HCT116 (cell line): ENCODE results near the genes CCN5, RBPJL, SDC4, WFDC8 and WFDC9.

- RRBS, result no CpG with 5 or more reads among the region's 7 CpGs
These were observed 45.3 kb upstream of the TTPAL start for GRCh38 chr20:44430129-44430987.

DNA sequence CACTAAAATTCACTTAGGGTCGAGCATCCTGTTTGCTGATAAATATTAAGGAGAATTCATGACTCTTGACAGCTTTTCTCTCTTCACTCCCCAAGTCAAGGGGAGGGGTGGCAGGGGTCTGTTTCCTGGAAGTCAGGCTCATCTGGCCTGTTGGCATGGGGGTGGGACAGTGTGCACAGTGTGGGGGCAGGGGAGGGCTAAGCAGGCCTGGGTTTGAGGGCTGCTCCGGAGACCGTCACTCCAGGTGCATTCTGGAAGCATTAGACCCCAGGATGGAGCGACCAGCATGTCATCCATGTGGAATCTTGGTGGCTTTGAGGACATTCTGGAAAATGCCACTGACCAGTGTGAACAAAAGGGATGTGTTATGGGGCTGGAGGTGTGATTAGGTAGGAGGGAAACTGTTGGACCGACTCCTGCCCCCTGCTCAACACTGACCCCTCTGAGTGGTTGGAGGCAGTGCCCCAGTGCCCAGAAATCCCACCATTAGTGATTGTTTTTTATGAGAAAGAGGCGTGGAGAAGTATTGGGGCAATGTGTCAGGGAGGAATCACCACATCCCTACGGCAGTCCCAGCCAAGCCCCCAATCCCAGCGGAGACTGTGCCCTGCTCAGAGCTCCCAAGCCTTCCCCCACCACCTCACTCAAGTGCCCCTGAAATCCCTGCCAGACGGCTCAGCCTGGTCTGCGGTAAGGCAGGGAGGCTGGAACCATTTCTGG lies 44.2 kb upstream of the TTPAL start:
- RRBS, result no CpG with 5 or more reads among the region's 10 CpGs

GRCh38 chr20:44434613-44434789 lies 41.2 kb upstream of the TTPAL start:
- RRBS, result no CpG with 5 or more reads among the region's 2 CpGs

GRCh38 chr20:44470195-44470804 lies 5.4 kb upstream of the TTPAL start:
- RRBS, result no CpG with 5 or more reads among the region's 6 CpGs

GRCh38 chr20:44587669-44588115 lies 5.3 kb downstream of the PKIG start:
- RRBS, result no CpG with 5 or more reads among the region's 6 CpGs

DNA sequence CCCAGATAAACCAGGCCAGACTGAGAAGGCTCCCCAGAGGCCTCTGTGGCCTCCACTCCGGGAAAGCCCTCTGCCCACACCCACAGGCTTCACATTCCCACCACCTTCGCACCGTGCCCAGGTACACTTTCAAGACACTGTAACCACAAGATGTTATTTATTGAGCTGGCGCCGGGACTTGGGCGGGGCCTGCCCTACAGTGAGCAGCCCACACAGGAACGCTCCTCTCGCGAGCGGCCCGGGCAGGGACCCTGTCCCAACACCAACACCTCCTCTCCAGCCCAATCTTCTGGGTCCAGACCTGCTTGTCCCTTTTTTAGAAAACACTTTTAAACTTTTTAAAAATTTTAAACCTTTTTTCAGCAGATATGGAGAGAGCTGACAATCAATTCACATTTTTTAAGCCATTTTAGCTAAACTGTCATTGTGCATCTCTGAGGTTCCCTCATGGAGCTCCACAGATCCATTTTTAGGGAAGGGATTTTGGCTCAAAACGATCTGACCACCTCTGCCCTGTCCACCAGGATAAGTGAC lies 33.0 kb downstream of the ADA start:
- RRBS, result 94% methylated on average over 7 of the region's 12 CpGs

DNA sequence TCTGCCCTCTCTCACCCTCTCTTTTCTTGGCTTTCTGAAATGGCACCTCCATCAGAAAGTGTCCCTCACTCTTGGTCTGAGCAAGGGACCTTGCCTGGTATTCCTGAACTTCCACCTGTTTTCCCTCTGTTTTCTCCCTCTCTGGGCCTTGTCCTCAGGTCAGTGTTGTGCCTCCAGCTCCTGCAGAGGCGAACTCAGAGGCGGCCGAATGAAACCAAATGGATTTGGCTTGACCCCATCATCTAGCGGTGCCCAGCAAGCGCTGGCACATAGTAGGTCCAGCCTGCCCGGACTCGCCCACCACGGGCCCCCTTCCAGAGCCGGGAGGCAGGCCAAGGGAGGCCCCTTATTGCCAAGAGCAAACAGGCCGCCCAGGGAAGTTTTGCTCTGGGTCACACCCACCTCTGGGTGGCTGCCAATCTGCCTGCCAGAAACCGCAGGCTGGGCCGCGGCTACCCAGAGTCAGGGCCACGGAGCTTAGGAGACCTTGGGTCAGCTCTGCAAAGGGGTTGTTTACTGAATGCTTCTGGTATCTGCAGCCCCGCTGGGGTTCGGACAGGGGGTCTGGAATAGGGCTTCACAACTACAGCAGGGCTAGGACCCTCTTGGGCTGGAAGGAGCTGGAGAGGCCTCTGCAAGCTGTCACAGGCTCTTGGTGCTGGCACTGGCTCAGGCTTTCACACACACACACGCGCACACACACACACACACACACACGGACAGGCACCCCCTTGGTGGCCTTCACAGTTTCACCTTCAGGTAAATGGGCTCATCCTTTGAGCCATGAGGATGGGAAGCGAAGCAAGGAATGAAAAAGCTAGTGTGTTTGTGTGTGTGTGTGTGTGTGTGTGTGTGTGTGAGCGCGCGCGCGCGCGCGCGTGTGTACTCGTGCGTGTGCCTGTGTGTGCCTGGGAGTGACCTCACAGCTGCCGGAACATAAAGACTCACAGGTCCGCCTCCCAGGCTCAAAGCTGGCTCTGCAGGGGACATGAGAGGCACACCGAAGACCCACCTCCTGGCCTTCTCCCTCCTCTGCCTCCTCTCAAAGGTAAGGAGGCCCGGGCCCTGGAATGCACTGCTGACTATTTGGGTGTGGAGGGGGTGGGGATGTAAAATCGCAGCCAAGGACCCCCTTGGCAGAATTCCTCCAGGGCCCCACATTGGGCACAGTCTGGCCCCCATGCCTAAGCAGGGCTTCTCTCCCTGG lies at the start of gene CCN5:
TSS of gene CCN5 (plus strand) at position 967 of the 1,207 bp plus-strand sequence.
- RRBS, result no CpG with 5 or more reads among the region's 36 CpGs

DNA sequence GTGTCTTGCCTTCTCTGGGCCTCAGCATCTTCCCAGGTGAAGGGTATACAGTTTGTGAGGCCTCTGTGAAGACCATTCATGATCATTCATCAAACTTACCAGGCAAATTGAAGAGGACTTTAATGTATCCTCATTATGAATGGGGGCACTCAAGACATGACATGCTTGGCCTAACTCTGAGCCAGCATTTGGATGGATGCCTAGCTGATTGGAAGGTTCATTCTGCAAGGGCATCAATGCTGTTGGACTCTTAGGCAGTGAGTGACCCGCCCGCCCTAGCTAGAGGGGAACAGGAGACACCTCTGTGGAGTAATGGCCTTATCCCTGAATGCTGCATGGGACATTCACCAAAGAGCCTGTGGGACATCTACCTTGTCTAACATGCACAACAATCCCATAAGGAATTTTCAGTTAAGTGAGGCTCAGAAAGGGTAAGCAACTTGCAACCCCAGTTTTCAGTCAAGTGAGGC lies 522 bp downstream of the CCN5 start:
- RRBS, result no CpG with 5 or more reads among the region's 2 CpGs

DNA sequence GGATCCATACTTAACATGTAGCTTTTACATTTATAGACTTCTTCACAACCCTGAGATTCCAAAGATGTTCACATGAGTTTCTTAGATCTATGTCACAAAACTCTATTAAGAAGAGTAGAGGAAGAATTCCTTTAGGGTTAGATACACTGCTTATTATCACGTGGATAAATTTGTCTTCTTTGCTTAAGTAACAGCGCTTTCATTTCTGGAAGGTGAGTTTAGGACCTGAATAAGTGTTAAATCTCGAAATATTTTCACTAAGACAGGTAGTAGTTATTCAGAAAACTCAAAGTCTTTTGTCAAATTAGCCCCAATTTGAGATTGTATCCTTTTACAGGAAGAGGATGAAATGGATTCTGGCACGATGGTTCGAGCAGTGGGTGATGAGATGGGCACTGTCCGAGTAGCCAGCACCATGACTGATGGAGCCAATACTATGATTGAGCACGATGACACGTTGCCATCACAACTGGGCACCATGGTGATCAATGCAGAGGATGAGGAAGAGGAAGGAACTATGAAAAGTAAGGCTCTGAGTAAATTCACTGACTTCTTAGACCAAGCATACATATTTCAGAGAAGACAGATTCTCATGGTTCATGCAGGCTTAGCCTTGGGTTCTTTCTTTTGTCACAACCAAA lies 34.6 kb downstream of the STK4 start:
- RRBS, result no CpG with 5 or more reads among the region's 8 CpGs

- RRBS, result no CpG with 5 or more reads among the region's 48 CpGs
These were observed at the start of gene RBPJL for GRCh38 chr20:45306364-45307130. TSS of gene RBPJL (plus strand) at chr20:45306840.

- RRBS, result 3% methylated on average over 12 of the region's 50 CpGs
These were observed at the start of gene SDC4 for GRCh38 chr20:45348262-45348884. TSS of gene SDC4 (minus strand) at chr20:45348424.

GRCh38 chr20:45447512-45447869 lies 22.1 kb upstream of the WFDC2 start:
- RRBS, result no CpG with 5 or more reads among the region's 8 CpGs

DNA sequence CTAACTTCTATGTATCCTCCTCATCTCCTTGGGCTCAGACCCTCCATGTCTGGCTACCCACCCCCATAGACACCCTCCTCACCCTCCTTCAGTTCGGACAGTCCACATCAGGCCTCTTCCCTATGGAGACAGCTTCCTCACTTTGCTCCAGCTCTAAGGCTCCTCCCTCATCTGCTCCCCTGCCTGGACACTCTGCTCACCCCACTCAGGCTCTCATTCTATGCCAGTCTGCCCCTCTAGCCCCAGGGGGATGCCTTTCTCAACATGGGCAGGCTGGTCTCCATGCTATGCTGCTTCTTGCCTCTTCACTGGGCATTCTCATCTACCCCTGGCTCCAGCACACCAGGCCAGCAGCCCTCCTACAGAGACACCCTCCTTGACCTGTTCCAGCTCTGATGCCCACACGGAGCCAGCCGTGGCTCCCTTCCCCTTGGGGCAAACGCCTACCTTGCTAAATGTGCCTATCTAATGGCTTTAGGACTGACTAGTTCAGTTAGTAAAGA lies at the start of gene WFDC8:
TSS of gene WFDC8 (minus strand) at position 145 of the 503 bp plus-strand sequence.
- RRBS, result no CpG with 5 or more reads among the region's 4 CpGs

DNA sequence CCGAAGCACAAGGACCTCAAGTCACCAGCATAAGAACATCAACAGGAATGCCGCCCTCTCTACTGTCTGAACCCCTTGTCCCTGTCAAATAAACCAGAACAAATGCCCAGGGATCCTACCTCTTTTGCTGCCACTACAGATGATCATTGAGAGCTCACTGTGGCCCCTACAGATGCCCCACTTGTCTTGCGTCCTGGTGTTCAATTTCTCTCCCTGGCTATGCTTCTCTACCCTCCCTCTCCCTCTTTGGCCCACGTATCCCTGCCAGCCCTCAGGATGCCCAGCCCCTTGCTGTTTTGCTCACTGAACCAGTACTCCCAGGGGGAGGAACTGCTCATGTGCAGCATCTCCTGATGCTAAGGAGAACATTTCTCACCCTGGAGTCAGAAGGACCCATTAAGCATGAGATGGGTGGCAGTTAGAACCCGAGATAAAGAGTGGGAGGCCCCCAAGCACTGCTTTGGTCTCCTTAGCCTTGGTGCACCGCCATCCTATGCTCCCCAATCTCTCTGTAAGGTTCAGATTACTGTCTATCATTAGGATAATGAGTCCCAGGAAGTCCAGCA lies at the start of gene WFDC9:
TSS of gene WFDC9 (minus strand) at position 201 of the 566 bp plus-strand sequence.
- RRBS, result no CpG with 5 or more reads among the region's 6 CpGs

DNA sequence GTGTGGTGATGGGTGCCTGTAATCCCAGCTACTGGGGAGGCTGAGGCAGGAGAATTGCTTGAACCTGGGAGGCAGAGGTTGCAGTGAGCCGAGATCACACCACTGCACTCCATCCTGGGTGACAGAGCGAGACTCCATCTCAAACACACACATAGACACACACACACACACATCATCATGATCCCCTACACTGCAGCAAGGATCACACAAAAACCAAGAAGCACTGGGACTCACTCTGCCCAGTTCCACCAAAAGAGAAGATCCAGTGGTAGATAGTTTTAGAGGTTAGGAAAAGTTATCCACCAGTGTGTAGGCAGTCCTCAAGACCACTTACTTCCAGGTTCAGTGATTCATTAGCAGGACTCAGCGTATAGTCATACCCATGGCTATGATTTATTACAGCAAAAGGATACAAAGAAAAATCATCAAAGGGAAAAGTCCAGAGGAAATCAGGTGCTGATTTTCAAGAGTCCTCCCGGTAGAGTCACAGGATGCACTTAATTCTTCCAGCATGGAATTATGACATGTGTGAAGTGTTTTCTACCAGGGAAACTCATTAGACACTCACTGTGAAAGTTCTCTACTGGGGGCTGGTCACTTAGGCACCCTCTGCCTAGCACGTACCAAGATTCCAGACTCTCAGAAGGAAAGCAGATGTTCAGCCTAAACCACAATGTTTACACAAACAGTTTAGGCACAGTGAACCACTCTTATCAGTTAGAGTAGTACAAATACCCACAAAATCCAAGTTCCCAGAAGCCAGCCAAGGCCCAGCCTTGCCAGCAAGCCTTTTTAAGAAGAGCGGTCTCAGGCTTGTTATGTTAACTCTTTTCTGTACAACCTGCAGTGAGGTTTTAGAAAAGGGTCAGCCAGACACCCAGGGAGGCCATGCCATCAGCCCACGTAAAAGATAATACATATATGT lies 10.3 kb downstream of the WFDC3 start:
- RRBS, result no CpG with 5 or more reads among the region's 7 CpGs

GRCh38 chr20:45834729-45835453 lies 1.3 kb downstream of the SNX21 start:
- RRBS, result no CpG with 5 or more reads among the region's 15 CpGs

GRCh38 chr20:45882707-45883346 lies 1.8 kb downstream of the ZSWIM1 start:
- RRBS, result no CpG with 5 or more reads among the region's 10 CpGs

GRCh38 chr20:45889523-45889722 lies 1.6 kb downstream of the NEURL2 start:
- RRBS, result no CpG with 5 or more reads among the region's 2 CpGs

DNA sequence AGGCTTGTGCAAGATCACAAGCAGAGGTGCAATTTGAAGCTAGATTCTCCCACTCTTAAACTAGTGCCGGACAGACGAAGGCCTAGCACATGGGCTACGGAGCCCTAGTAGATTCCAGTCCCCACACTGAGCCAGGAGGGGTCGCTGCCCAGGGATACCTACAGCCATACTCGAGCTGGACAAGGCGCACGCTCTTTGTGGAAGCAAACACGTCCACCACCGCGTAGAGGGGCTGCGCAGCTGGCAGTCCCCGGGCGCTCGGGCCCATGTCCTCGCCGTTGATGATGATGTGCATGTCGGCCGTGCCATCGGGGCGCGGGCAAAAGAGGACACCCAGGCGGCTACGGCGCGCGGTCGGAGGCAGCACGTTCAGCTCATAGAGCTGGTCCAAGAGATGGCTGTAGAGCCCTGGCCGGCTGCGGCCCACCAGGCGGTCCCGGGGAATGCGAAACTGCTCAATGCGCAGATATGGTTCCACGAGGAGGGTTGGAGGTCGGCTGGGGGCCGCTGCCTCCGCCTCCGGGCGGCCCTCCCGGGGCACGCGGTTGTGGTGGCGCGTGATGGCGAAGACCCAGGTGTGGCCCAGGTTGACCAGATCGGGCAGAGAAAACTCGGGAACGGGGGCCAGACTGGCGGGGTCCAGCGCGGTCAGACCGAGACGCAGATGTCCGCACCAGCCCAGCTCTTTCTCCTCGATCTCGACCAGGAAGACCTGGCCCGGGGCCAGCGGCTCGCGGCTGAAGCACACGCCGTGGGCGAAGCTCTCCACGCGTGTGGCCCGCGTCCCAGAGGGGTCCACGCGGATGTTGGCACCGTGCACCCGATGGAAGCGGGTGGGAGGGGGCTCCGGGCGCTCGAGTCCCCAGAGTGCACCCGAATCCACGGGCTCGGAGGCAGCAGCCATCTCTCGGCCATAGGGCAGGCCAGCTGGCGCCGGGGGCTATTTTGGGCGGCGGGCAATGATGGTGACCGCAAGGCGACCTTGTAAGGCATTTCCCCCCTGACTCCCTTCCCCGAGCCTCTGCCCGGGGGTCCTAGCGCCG lies 599 bp downstream of the NEURL2 start:
- RRBS, result 49% methylated on average over 20 of the region's 90 CpGs